ENCODE data around the genes MRPL38 and CDK3.

- PRO-cap = no peak
These were observed 4.8 kb downstream of the SMIM6 start for GRCh38 chr17:75650805-75651390.

DNA sequence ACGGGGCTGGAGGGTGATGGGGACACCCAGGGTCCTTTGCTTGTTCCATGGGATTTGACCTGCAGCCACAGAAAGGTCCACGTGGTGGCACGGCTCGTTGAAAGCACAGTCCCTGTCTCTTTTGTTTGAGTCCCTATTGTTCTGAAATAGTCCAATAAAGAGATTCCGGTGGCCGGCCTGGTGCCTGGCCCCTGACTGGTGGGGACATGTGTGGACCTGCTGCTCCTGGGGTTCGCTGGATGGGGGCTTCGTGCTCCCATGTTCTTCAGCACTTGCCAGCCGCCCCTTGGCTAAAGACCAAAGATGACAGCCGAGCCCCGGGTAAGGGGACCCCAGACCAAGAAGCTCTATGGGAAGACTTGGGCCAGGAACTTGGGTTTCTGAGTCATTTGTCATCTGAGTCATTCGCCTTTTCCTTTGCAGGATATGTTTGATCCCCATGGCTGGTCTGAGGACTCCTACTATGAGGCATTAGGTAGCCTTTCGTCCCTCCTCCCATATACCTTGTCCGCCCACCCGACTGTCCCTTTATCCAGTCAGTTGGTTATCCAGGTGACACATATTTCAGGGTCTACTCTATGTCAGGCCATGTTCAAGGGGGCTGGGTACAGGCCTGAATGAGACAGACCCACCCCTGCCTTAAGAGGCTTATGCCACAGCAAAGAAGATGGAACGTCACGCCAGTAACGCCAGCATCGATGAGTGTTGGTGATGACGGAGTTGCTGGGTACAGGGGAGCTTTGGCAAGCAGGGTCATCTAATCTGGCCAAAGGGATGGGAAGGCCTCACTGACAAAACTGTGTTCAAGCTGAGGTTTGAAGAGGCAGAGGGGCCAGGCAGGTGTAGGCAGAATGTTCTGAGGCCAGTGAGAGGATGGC is 17.6 kb upstream of the ITGB4 start:
- PRO-cap = no peak

DNA sequence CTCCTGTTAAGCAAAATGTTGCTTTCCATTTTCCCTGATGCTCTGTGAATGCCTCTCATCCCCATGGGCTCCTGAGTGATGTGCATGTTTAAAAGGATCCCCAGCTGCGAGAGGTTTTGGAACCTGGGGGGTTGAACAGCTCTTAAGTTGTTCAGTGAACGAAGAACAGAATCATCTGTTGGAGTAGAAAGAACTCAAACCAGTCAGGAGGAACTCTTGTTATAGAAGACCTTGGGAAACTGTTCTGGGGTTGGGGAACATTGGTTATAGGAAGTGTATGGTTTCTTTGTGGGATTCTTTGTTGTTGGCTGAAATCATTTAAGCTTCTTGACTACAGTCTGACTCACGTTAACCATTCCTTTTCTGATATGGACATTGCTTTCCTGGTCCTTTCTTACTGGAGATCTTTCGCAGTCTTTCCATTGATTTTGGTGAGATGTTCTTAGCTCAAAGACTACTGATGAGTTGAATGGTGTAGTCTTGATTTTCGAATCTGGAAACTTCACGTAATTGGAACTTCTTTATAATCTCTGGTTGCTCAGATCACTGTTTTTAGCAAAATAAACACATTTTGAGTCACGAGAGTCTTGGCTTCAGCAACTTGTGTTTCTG is 1.3 kb downstream of the UNK start:
- PRO-cap = bidirectional peak, plus-strand start at position 174 of the sequence, minus-strand start at position 82 of the sequence; unidirectional peak, minus-strand start at position 227 of the sequence

DNA sequence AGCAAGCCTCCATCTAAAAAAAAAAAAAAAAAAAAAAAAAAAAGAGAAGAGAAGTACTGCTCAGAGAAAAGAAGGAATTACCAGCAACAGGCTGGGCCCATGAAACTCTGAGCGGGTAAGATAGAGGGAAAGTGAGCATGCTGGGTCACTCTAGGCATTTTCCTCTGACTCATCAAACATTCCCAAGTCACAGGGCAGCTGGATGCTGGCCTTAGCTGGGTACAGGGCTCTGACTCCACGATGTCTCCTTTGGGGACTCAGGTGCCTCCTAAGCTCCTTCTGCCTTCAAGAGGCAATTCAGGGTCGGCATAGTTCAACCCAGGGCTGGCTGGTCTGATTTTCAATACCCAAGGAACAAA is 1.1 kb downstream of the WBP2 start:
- PRO-cap = no peak

DNA sequence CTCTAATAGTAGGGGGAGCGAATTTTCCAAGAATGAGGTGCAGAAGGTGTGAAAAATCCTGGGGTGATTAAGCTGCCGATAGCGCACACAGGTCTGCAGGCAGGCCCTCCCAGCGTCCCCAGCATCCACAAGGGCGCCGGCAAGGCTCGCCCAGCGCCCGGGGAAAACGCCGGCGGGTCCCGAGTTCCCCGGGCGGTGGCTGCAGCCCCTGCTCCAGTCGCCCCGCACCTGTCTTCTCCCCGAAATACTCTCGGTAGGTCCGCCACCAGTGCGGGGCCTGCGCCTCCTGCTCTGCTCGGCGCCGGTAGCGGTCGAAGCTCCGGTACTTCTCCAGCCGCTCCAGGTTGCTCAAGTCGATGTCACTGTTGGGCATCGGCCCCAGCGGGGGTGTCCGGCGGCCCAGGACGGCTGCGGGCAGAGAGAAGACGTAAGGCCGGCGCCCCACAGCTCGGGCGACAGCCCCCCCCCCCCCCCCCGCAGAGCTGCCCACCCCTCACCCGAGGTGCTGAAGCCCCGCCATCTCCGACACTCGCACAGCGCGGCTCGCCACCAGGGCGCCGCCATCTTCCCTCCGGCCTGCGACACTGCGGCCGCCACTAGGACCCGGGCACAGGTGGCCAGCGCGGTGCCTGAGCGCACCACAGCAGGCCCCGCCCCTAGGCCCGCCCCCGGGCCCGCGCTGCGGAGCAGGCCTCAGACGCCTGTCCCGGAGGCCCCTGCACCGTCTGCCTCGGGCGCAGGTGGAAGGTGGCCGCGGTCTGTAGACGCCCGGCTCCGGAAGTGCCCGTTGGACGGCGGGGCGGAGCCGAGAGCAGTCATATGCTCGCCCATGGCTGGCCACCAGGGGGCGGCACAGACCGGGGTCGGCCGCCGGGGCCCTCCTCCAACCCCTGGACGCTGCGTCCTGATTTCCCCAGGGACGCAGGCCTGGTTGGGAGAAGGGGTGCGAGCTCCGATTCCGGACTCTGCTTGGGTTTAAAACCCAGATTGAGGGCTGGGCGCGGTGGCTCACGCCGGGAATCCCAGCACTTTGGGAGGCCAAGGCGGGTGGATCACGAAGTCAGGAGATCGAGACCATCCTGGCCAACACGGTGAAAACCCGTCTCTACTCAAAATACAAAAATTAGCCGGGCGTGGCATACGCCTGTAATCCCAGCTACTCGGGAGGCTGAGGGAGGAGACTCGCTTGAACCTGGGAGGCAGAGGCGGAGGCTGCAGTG is at the start of gene MRPL38:
Gene MRPL38, minus strand, starts transcription at position 573 of the 1,220 bp plus-strand sequence.
- PRO-cap = bidirectional peak, plus-strand start at position 916 of the sequence, minus-strand start at position 586 of the sequence

DNA sequence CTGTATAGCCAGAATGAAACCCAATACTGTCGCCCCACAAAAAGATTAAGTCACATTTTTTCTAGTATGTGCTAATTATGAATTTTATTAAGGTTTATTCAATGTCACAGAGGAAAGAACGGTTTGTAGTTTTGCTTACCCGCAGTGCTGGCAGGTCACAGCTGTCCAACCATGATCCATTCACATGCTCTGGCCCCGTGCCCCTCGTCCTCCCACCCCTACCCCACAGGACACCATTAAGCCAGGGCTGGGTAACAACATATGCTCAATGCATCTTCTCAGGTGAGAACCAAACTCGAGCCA is 561 bp upstream of the FBF1 start:
- PRO-cap = no peak

DNA sequence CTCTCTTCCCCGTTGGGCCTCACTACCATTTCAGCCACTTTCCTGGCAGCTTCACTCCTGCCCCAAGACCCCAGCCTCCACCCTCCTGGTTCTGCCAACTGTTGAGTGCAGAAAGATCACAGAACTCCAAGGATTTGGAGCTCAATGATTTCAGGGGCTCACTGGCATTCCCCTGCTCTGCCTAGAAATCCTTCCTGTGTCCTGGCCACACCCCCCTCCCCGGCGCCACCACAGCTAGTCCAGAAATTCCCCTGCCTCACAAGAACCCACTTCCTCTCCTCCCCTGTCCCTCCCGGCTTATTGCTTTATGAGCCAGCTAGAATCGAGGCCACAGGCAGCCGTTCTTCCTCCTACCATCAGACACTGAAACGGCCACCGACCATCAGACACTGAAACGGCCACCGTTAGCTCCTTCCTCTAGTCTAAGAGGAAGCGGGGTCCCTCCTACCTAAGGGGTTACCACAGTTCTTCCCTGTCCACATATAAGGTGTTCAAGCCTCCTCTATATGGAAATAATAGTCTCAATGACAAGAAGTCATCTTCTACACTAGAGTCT is 3.4 kb upstream of the CDK3 start:
- PRO-cap = no peak

DNA sequence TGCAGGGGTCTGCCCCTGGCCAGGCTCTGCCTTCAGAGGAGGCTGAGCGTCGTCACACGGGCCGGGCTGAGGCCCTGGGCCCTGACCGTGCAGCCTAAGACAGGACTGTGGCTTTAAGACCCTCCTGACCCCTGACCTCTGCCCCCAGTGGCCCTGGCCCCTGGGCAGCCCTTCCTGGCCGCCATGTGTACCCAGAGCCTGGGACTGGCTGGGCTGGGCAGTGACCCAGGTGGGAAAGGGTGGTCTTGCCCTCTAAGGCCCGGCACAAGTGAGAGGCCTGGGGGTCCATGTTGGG is at the start of gene CDK3:
Gene CDK3, plus strand, starts transcription at position 117 of the 295 bp plus-strand sequence.
- PRO-cap = no peak

DNA sequence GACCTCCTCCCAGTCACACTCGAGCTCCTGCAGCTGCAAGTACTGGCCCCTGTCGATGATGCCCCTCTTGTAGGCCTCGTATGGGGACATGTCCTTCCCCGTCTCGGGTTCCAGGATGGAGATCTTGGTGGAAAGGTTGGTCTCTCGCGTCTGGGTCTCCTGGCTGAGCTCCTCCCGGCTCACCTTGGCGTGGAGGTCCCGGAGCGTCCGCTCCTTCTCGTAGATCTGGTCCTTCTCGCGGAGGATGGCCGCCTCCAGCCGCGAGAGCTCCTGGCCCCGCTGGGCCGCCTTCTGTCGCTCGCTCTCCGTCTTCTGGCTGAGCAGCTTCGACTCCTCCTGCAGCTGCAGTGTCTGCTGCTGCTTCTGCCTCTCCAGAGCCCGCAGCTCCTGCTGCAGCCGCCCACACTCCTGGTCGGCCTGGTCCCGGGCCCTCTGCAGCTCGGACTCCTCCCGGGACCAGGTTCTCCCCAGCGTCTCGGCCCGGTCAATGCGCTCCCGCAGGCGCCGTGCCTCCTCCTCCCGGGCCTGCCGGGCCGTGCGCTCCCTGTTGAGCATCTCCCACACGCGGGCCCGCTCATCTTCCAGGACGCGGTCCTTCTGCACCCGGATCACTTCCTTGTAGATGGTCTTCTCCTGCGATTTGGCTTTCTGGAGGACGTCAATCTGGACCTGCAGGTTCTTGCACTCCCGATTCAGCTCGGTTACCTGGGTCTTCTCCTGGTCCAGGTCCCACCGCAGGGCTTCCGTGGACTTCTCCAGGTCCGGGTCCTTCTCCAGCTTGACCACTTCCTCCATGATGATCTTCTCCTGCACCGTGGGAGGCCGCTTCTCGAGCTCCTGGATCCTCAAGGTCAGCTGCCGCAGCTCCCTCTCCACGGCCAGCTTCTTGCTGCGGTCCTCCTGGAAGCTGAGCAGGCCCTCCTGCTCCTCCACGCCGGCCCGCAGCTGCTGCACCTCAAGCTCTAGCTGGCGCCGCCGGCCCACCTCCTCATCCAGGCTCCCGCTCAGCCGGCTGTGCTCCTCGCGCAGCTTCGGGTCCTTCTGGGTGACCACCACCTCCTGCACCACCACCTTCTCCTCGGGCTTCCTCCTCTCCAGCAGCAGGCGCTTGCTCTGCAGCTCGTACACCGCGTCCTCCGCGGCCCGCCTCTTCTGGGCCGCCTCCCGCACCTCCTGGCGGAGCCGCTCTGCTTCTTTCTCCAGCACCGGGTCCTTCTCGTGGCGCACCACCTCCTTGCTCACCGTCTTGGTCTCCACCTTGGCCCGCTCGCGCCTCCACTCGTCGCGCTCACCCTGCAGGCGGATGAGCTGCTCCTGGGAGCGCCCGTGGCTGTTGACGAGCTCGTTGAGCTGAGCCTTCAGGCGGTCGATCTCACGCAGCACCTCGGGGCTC is 7.9 kb downstream of the CDK3 start:
- PRO-cap = no peak

- PRO-cap = no peak
These were observed 17.8 kb upstream of the EVPL start for GRCh38 chr17:76044953-76045354.

DNA sequence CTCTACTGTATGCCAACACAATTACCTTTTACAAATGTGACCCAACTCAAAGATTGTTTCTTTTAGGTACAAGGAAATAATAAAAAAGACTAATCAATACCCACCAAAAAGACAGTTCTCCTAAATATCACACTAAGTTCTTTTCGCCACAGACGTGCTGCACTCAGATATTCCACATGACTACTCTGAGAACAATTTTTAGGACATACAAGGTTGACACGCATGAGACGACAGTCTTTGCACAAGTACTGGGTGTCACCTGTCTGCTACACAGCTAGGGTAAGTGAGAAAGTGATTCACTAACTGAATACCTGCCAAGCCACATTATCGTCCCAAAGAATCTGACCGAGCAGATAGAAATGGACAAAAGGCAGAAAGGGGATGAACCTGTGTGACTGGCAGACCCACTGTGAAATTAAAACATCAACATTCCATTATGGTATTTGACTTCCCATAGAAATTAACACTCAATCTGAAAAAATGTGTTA is 21.3 kb downstream of the SRP68 start:
- PRO-cap = no peak

DNA sequence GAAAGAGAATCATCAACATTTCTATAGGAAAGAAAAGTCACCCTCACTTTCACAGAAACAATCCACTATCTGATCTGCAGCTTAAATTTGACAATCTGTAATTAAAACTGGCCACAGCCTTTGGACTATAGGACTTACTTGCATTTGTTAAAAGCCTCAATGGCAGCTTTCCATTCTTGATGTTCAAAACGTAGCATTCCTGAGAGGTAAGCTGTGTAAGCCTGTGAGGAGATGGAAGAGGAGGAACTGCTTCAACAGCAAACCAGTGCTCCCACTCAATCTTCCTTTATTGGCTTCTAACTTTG is 11.0 kb downstream of the SRP68 start:
- PRO-cap = no peak

- PRO-cap = no peak
These were observed 1.5 kb downstream of the GALR2 start for GRCh38 chr17:76075906-76076567.

DNA sequence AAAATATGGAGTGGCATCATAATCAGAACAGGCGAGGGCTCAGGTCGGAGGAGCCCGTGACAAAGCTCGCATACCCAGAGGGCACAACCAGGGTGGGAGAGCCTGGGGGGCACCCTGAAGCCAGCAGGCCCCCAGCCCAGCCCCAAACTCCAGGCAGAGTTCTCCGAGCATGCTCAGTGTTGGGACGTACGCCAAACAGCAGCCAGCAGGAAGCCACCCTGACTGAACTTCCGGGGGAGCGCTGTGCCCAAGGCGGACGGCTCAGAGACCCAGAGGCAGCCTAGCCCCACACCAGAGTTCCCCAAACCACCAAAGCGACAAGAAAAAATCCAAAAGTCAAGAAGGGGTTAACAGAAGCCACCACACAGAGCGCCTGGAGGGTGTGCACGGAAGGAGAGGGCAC is 12.1 kb downstream of the EXOC7 start:
- PRO-cap = no peak

GRCh38 chr17:76102811-76103583 is 590 bp downstream of the EXOC7 start:
- PRO-cap = no peak

DNA sequence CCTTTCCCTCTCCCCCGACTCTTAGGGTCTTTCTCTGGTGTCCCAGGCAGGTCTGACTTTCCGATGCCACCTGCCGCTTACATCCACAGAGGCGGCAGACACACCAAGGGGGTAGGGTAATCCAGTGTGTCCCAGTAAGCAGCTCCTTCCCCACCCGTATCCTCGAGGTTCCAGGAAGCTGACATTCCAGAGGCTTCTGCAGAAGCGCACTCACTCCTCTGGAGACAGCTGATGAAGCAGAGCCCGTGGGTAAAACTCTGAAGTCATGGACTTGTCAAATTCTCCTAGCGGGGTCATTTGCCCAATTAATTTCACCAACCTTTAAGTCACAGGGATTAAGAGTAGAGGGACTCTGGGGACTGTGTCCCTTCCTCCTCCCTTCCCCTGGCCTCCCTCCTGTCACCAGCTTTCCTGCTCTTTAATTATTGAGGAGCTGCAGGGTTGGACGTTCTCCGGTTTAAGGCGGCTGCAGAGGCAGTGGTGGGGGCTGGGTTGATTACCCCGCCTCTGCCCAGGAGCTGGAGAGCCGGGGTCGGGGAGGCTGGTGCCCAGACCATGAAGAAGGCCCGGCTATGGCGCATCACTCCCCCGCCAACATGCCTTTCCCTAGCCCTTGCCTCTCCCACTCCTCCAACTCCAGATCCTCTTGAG is 828 bp upstream of the FOXJ1 start:
- PRO-cap = no peak

GRCh38 chr17:76196305-76197053 is 43.8 kb downstream of the RNF157 start:
- PRO-cap = no peak

DNA sequence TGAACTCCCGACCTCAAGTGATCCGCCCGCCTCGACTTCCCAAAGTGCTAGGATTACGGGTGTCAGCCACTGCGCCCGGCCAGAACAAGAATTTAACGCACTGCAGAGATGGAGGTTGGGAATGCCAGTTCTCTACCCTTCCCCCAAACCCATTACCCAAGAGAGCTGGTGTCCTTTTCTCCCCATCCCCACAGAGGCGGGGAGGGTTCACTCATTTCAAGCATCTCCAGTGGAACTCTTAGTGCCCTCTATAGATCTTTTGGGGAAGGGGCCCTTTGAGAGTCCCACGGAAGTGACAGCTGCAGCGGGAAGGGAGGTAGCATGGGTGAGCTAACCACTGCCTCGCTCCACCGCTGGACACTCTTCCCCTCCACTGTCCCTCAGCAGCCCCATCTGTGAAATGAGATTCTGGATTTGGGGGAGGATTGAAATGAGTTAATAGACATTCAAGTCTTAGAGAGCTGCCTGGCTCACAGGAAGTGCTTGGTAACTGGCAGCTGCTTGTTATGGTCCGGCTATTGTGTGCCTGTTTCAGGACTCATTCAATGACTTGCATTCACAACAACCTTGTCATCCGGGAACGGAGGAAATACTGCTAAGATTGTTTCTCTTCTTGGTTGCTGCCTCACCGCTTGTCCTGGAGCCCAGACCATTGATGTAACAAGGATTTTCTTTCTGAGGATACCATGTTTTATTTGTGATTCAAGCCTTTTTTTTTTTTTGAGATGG is 3.4 kb upstream of the UBALD2 start:
- PRO-cap = unidirectional peak, plus-strand start at position 295 of the sequence

DNA sequence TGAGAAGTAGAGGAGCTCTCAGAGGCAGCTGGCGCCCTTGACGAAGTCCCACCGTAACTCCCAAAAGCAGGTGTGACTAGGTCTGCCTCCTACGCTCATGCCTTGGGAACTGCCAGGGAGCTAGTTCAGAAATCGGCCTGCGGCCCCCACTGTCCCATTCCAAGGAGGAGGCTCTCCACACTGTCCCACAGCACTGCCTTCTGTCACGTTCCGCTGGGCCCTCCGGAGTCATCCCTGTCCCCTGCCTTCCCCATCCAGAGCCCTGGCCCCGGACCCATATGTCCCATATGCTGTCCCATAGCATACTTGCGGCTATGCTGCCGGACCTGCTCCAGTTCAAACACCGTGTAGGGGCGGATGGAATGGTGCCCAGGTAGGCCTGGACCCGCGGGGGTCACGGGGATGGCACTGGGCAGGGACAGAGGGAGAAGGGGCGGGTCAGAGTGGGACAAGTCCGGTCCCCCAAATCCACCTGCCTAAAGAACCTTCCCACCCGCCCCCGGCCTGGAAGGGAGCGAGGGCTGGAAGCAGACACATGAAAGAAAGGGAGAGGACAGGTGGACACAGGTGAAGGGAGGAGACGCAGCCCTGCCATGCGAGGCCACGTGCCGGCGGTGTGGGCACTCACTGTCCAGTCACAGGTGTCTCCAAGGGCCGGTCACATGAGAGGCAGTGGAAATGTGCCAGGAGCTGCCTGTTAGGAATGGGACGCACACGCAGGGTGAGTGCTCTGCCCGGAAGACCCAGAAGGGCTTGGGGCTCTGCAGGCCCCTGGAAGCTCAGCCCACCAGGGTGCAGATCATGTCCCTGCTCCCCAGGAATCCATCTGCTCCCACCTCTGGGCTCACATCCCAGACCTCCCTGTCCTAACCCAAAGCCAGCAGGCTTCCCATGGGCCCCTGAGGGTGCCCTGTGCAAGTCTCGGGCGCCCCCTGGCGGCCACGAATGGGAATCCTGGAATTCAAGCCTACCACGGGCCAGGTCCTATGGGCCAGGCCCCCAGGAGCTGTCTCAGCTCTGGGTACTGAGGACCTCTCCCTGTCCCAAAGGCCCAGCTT is 13.9 kb downstream of the UBALD2 start:
- PRO-cap = no peak

DNA sequence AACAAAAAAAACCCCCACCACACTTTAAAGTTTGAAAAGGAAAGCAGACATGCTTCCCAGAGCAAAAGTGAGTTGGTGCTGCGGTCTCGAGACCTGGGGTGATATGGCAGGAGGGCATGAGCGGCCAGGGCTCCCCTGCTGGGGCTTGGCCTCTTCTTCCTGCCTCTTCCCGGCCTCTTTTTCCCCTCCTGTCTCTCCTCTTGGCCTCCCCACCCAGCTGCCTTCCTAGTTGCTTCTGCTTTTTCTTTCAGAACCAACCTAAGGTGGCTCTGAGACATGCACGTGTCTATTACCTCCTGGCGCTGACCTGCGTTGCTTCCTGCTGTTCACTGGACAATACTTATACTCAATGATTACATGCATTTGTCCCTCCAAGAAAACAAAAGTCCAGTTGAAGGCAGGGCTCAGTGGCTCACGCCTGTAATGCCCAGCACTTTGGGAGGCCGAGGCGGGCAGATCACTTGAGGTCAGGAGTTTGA is 1.8 kb downstream of the QRICH2 start:
- PRO-cap = no peak

All from REH cell (cell line).